ENCODE results near the genes TMUB2, SLC4A1, MEIOC and CCDC43.

- RRBS = no CpG with 5 or more reads among the region's 15 CpGs
Observed at GRCh38 chr17:44092222-44092564, 21.7 kb downstream of the G6PC3 start.

DNA sequence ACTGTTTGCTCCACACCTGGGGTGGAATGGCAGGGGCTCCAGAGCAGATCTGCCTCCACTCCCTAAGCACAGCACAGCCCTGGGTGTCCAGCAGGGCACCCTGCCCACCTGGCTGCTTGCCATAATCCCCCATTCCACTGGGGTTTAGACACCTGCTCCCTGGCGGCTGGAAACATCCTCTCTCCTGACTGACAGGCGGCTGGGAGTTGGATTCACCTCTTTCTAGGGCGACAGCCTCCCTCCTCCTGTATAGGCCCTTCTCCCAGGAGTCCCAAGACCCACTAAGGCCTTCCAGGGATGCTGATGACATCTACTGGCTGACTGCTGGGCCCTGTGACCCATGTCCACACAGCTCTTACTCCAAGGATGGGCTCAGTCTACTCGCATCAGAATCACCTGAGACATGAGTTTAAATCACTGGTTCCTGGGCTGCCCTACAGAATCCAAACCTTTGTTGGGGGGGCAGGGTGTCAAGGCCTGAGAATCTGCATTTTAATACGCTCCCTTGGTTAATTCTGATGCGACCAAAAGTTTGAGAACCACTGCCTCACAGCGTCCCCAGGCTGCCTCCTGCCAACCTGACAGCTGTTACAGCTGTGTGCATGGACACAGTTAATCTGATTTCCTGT is 17.8 kb downstream of the HDAC5 start:
- RRBS = no CpG with 5 or more reads among the region's 7 CpGs

DNA sequence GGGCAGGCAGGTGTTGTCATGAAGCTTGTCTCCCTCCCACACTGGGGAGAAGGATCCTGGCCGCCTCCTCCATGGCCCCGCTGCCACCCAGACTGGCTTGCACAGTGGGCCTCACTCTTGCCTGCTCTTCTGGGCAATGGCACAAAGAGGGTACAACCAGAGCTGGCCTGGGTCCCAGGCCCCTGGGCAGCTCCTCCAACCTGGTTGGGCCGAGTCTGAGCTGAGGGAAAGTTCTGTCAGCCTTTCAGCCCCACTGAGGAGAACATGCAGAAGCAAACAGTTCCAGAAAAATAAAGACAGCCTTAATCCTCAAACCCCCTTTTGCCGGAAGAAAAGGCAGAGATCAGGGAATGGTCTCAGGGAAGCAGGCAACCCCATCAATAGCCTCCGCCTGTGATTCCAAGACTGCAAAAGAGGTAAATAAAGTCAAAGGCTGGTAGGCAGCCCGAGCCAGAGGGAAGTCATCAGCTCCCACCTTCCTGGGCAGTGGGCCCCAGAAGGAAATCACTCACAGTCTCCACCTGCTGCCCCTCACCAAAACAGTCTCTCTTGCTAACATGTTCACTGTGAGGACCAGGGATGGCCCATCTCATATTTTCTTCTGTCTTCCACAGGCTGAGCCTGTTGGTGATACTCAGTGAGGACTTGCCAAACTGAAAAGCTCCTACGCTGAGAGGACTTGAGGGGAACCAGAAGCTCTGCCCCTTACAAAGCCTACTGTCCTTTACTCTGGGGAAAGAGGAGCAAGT is 8.8 kb downstream of the HDAC5 start:
- RRBS = no CpG with 5 or more reads among the region's 7 CpGs

DNA sequence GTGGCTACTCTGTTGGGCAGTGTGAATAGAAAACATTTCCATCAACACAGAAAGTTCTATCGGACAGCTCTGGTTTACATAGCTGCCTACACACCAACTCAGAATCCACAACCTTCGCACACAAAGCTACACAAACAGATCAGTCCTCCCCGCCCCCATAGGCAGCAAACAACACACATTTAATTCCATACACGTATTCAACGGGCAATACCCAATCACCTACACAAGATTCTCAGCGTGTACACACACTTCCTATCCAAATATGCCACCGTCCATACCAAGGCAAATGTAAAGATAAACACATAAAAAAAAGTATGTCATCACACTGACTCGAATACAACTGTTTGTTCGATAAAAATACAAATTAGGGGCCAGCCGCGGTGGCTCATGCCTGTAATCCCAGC is 3.0 kb upstream of the HROB start:
- RRBS = no CpG with 5 or more reads among the region's 11 CpGs

DNA sequence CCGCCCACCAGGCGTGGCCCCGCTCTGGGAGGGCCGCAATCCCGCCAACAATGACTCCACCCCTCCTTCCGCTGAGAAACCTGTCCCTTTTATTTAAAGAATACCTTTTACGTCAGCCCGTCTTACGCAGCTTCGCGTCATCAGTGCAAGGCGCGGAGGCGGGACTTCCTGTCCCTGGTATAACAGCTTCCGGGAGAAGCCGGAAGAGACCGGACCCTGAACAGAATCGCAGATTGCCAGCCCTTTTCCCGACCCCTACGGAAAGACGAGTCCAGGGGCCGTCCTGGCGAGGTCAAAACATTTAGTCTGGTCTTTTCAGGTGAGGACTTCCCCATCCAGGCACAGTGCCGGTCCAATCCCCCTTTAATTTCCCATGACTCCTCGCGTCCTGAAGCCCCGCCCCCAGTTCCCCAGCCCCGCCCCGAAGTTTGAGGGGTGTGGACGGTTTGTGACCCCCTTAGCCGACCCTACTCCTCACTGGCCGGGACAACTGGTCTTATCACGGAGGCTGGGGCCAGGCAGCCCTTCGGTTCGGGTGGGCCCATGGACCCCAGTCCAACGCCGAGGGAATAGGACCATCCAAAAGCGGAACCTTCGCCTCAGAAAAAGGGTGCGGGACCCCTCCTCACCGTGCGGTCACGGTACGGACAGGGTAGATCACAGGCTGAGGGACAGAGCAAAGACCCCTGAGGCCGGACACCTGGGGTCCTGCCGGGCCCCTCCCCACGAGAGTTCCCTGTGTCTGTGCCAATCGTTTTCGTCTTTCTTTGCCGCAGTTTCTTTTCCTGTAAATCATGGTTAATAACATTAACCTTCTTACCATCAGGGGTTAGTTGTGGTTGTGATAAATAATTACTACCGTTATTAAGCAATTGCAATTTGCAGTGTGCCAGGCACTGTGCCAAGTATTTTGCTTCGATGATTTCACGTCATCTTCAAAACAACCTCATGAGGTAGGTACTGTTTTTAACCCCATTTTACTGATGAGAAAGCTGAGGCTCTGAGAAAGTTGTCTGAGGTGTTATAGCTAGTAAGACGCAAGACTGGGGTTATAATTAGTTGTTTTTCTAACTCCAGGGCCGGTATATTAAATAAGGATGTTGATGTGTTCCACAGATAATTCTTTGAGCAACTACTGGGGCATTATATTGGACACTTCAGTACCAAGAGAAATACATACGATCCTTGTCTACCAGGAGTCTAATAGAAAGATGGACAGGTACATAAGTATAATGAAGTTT is at the start of gene TMUB2:
Gene TMUB2 (plus strand): TSS at position 182 of the 1,241 bp plus-strand sequence.
- RRBS = no CpG with 5 or more reads among the region's 56 CpGs

- RRBS = 96% methylated on average over 3 of the region's 17 CpGs
Observed at GRCh38 chr17:44193469-44194339, 6.0 kb downstream of the ATXN7L3 start.

GRCh38 chr17:44207335-44208177 is 7.9 kb upstream of the ATXN7L3 start:
- RRBS = no CpG with 5 or more reads among the region's 21 CpGs

GRCh38 chr17:44211428-44212508 is 7.7 kb downstream of the UBTF start:
- RRBS = no CpG with 5 or more reads among the region's 39 CpGs

DNA sequence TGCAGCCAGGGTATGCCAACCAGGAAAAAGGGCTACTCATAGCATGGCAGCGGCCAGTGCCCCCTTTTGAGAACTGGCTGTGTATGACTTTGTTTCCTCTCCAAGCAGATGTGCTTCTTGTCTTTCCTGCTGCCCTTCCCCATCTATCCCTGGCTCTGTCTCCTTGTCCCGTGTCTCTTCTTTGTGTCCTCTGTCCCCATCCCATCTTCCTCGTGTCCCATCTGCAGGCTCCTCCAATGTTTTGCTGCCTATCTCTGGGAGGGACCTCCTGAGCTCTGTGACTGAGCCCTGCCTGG is 4.8 kb downstream of the UBTF start:
- RRBS = no CpG with 5 or more reads among the region's 3 CpGs

GRCh38 chr17:44223479-44224113 is 4.1 kb upstream of the UBTF start:
- RRBS = no CpG with 5 or more reads among the region's 8 CpGs

DNA sequence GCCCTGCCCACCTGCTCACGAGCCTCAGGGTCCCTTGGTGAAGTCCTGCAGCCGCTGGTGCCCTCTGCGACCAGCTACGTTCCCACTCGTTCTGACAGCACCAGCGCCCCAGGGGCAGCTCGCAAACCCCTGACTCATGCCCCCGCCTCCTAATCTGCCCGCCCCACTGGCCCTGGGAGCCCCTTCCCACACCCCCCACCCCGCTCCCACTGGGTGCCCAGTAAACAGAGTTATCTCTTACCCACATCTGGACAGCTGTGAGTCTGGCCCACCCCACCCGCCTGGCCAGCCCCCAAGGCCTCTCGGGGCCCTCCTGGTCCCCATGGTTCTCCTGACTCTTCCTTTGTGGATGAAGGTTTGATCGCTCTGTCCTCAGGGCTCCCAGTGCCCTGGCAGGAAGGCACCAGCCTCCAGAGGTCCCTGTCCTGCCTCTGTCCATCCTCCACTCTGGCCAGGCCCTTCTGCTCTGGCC is at the start of gene SLC4A1:
Gene SLC4A1 (minus strand): TSS at position 93 of the 472 bp plus-strand sequence.
- RRBS = no CpG with 5 or more reads among the region's 13 CpGs

- RRBS = 9% methylated on average over 8 of the region's 86 CpGs
Observed at GRCh38 chr17:44314883-44315811, 6.7 kb downstream of the RUNDC3A start.

DNA sequence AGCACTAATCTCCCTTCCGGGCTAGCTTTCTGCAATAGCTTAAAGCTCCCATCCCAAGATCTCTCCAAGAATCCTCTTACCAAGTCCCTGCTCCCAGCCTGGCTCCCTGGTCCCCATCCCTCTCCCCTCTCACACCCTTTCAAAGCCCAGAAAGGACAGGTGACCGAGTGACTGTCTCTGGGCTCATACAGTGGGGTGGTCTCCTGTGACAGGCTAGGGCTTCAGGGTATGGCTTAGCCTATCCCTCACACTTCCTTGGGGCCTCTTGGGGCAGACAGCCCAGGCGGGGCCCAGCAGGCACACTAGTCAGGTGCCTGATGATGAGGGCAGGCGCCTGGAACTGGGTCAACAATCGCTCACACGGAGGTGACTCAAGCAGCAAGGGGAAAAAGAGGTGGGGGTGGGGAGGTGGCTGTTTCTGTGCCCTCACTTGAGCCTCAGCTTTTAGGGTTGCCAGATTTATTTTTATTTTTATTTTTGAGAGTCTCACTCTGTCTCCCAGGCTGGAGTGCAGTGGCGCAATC is 6.5 kb upstream of the GRN start:
- RRBS = no CpG with 5 or more reads among the region's 7 CpGs

DNA sequence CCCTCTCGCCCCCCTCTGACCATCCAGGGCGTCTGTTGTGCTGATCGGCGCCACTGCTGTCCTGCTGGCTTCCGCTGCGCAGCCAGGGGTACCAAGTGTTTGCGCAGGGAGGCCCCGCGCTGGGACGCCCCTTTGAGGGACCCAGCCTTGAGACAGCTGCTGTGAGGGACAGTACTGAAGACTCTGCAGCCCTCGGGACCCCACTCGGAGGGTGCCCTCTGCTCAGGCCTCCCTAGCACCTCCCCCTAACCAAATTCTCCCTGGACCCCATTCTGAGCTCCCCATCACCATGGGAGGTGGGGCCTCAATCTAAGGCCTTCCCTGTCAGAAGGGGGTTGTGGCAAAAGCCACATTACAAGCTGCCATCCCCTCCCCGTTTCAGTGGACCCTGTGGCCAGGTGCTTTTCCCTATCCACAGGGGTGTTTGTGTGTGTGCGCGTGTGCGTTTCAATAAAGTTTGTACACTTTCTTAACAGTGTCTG is 7.6 kb downstream of the GRN start:
- RRBS = no CpG with 5 or more reads among the region's 16 CpGs

DNA sequence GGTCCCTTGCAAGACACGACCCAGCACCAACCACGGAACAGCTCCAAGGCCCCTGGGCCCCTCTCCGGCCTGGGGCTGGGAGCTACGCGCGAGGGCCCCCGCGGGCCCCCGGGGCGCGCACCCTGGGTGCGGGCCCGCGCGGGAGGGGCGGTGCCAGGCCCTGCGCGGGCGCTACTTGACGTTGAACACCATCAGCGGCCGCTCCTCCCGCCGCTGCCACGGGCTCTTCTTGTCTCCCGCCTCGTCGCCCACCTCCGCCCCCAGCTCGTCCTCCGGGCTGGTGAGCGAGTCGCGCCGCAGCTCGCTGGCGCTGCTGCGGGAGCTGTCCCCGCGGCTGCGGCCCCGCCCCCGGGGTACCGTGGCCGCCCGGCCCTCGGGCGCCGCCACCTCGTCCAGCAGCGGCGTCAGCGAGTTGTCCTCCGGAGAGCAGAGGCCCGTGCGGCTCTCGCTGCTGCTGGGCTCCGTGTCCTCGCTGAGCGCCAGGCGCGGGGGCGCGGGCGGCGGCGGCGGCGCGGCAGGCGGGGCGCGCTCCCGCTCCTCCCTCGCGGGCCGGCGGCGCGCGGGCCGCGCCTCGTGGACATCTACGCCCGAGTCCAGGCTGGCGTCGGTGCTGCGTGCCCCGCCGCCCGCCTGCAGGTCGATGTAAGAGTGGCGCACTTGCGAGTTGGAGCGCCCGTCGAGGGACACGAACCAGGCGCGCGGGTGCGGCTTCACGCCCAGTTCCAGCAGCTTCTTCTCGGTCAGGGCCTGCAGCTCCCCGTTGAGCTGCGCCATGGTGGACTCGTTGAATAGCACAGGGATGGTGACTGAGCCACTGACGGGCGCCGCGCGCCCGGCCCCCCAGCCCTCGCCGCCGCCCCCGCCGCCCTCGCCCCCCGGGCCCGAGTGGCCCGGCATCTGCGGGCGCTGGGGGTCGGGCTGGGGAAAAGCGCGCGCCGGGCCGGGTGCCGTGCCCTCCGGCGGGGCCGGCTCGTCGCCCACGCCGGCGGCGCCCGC is 8.8 kb downstream of the GRN start:
- RRBS = 12% methylated on average over 45 of the region's 142 CpGs

DNA sequence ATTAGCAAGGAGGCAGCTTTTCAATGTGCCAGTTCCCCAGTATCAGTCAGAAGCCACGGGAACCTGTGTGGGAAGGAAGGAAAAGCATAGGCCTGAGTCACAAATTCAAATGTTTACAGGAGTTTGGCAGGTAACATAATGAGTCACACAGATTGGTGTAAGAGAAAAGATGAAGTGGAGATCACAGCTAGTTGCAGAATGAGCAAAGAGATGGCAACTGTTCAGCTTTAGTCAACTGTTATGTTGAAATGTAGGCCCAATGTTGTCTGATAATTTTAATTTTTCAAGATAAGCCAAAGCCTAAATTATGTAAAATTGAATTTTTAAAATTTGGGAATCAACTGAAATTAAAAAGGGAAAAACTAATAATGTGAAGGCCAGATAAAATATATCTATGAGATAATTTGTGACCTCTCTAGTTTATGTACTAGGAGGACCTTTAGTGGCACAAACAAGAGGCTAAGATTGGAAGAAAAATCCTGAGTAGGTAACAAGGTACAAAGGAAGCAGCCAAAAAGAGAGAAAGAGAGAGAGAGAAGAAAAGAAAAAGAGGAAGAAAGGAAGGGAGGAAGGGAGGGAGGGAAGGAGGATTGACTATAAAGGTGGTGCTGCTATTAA is 28.3 kb upstream of the ITGA2B start:
- RRBS = no CpG with 5 or more reads among the region's 1 CpG

DNA sequence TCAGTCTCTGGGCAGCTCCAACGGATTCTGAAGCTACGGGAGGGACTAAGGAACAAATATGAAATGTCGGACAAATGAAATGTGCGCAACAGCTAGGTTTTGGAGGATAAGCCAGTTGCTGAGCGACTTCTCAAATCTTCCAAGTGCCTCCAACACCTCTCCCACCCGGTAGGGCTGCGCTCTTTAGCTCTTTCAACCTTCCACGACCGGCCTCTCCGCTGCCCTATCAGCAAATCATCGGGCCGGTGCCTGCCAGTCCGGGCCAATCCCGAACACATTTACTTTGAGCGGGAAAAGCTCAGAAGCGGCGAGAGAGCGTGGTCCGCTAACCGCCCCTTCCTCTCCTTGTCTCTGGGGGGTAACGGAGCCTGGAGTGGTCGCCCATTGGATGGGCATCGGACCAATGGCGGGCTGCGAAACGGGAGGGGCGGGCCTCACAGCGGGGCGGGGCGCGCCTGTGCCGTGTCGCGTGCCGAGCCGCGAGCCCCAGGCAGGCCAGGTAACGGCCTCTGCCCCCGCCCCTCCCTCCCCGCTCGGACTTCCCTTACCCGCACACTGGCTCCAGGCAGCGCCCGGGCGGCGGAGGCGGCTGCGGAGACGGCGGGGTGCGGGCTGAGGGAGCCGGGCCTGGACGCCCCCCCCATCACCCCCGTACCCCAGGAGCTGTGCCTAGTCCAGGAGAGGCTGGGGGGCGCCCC is at the start of gene MEIOC:
Gene MEIOC (plus strand): TSS at position 553 of the 698 bp plus-strand sequence.
- RRBS = 21% methylated on average over 16 of the region's 55 CpGs

- RRBS = no CpG with 5 or more reads among the region's 6 CpGs
Observed at GRCh38 chr17:44688724-44689229, 799 bp downstream of the CCDC43 start.

- RRBS = no CpG with 5 or more reads among the region's 62 CpGs
Observed at GRCh38 chr17:44689230-44690431, at the start of gene CCDC43. TSS of gene CCDC43 (minus strand) at chr17:44689776.

DNA sequence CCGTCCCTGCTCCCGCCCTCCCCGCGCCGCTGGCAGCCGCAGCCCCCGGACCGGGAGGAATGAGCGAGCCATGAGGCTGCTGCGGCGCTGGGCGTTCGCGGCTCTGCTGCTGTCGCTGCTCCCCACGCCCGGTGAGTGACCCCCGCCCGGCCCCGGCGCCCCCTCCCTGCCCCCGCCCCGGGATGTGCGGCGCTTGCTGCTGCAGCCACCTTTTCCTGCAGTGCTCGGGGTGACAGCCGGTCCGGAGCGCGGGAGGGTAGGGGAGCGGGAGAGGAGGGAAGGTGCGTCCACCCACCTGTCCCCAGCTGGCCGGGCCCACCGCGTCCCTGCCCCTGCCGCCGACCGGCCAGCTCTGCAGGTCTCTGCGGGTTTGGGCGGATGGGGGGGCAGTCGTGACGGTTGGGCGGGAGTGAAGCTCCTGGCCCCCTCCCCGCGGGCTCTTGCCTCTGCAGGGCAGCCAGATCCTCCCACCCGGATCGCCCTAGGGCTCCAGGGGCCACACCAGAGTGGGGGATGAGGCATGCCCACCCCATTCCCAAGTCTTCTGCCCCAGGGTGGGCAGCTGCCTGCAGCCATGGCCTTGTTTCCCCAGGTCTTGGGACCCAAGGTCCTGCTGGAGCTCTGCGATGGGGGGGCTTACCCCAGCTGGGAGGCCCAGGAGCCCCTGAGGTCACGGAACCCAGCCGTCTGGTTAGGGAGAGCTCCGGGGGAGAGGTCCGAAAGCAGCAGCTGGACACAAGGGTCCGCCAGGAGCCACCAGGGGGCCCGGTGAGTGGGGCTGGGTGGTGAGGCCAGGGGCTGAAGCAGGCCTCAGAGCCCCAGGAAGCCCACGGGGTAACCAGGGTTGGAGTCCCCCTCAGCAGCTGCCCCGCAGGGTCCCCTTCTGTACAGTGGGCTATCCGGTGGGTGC is 597 bp downstream of the ADAM11 start:
- RRBS = 16% methylated on average over 31 of the region's 57 CpGs

Data from HL-60 (cell line).